Psoas muscle (tissue), 2 donors: ENCODE measurements around a stretch of chr15.

- PRO-cap, 2 experiments = no peak in any of the 2 experiments
These were observed 965.0 kb downstream of the MCTP2 start for GRCh38 chr15:95196159-95197025.

DNA sequence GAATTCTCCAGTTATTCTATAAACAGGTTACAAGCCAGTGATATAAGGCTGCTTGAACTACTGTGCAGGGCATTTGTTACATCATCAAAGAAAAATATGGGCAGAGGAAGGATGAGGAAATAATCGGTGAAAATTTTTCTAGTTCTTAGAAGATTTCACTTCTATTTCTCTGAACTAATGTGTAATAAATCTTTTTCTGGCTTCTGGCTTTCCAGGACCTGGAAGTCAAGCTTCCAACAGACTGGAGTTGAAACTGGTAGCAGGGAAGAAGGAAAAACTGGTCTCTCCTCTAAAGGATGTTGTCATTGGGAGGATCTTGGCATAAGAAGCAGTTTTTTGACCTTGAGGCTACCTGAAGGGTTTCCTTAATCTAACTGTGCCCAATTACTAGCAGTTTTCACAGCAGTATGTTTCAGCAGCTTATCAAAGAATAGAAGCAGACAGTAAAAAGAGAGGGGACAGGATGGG lies 1048.8 kb upstream of the NR2F2 start:
- PRO-cap, 2 experiments = no peak in any of the 2 experiments

DNA sequence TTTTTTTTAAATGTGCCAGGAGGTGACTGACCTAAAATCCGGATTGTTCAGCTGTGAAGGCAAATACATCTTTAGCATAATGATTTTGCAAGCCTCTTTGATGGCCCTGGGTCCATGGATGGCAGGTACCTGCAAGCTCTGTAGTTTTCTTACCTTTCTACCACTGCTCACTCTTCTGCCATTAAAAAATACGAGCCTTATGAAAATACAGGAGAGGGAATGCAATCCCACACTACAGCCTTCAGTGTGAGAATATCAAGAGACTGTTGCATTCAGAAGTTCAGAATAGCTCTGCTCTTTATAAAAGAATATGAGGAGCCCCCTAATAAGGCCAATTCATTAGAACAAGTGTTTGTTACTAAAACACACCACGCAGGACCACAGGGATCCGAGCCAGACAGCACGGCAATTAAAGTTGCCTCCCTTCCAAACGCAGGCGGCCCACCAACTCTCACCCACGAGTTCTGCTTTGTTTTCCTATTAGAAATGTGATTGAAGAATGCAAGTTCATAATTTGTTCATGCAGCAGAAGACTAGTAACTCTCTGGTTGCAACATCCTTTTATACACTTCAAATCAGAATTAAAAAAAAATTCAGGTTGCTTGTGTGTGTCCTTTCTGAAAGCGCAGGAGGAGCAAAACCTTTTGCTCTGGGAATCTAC lies 1044.3 kb upstream of the NR2F2 start:
- PRO-cap, 2 experiments = no peak in any of the 2 experiments

- PRO-cap, 2 experiments = no peak in any of the 2 experiments
These were observed 1037.1 kb upstream of the NR2F2 start for GRCh38 chr15:95293443-95293853.

DNA sequence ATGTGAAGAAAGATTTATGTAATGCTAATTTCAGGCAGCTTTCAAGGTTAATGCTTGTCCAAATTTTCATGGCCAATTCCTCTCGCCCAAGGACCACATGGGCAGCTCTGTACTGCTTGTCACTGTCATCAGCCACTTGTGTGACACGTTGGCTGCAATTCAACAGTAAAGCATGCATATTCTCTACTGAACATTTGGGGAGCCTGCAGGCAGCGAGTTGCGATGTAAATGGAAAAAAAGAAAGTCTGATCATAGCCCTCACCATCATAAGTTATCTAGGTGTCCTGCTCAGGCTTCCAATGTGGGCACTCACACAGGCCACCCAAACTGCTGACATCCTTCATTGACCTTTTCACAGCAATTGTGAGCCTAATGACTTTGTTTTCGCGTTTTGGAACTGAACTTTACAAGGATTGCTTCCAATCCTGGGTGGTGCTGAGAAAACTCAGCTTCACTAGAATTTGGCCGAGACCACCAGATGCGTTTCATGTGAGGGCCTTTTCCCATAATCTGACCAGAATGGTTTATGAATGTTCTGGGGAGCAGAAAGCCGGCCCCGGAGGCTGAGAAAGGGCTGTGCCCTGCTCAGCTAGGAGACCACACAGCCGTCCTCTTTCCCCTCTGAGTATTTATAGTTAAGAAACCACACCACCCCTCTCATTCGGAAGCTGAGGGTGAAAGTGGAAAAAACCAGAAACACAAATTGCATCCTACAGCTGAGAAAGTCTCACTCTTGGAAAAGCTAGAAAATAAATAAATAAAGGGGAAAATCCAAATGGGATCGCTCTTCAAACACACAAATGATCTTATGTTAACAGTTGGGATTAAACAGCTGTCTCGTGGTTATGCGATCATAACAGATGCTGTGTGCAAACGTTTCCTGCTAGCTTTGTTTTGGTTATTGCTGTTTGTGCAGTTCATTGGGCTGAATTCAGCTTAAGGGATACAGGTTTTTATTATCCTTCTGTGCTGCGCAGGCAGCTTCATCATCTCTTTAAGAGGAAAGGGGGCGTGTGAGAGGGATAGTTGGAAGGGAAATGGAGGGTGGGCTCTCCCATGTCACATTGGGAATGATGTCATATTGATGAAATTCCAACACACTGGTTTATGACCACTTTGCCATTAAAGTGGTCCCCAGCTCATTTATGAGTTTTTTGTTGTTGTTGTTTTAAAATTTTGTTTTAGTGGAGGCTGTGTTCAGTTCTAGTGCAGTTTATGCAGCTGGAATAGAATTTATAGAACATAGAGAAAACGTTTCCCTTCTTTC lies 1026.3 kb upstream of the NR2F2 start:
- PRO-cap, 2 experiments = peak in 1 of 2 experiments; most common minus-strand start position 996 of the sequence (in 1)

DNA sequence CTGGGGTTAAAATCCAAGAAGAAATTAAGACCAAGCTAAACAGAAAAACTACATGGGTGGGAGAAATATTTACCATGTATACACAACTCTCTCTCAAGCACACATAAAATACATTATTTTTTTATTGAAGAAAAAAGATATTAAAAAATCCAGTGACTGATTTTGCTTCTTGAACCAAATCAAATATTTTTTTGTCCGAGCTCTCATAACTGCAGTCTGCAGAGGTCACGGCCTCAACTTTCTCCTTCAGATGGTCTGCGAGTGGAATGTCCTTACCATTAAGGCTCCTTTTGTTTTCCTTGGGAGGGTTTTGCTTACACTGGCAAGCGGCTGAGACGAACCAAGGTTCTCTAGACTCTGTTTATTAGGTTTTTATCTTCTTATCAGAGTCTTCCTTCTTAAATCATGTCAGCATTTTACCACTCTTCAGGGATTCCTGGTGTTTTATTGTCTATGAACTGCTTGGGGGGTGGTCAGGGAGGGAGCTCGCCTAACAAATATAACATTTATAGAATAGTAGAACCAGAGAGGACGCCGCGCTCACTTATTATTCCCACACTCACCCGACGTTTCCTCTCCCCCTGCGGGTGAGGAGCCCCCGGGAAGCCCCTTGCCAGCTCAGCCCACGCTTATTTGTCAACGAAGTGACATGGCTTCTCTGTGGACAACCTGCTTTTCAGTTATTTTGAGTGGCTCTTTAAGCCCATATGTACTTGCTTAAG lies 773.6 kb upstream of the NR2F2 start:
- PRO-cap, 2 experiments = no peak in any of the 2 experiments

- PRO-cap, 2 experiments = no peak in any of the 2 experiments
These were observed 121.2 kb upstream of the NR2F2 start for GRCh38 chr15:96209133-96209964.

DNA sequence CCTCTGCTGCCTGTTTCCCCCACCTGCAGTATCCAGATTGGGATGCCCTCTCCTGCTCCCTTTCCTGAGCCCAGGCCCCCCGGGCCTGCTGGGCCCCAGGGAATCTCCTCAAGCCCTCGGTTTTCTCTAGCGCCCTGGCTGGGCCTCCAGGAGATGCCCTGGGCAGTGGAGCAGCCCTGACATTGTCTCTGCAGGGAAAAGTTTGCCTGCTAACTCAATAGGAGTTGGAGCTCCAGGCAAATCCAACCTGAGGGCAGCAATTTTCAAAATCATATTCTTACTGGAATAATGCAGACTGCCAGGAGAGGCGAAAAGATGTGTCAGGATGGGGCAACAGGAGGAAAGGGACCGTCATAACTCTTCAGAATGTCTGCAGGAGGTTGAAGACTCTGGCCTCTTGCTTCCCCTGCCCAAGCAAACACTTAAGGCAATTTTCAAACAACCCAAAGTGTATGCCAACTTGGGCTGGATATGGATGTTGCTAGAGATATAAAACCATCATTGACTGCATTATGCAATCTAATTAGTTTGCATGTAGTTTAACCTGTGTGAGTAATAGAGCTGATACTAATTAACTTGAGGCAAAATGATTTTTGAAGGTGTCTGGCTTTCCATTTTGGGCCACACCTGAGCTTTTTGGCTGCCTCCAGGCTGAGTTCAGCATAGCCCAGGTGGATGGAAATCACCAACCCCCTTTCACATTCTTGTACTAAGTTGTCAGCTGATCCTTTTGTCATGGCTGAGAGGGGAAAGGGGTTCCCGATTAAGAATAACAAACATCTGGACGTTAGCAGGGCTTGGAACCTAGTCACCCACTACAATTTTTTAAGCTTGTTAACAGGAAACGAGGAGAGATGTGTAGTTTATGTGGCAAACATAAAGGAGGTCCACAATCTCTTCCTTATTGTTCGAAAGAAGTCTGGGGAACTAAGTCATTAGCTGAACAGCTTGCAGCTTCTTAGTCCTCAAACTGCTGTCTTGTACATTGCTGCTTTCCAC lies 4.6 kb downstream of the NR2F2 start:
- PRO-cap, 2 experiments = no peak in any of the 2 experiments

DNA sequence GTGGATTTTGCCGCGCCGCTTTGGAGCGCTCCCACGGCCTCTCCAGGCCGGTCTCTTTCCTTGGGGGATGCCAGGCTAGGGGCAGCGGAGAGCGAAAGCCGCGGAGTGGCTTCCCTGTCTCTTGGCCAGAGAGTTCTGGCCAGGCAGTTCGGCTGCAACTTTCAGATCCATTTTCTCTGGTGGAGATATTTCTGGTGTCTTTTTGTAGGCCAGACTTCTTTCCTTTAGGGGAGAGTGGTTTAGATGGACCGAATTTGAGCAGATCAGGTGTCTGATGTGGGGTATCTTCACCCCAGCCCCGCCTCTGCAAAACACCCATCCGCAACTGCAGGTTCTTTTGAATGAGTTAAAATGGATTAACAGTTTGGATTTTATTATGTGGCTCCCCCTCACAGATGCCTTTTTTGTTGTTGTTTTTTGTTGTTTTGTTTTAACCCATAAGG lies 15.6 kb downstream of the NR2F2 start:
- PRO-cap, 2 experiments = no peak in any of the 2 experiments

GRCh38 chr15:96362890-96363769 lies 32.6 kb downstream of the NR2F2 start:
- PRO-cap, 2 experiments = no peak in any of the 2 experiments

DNA sequence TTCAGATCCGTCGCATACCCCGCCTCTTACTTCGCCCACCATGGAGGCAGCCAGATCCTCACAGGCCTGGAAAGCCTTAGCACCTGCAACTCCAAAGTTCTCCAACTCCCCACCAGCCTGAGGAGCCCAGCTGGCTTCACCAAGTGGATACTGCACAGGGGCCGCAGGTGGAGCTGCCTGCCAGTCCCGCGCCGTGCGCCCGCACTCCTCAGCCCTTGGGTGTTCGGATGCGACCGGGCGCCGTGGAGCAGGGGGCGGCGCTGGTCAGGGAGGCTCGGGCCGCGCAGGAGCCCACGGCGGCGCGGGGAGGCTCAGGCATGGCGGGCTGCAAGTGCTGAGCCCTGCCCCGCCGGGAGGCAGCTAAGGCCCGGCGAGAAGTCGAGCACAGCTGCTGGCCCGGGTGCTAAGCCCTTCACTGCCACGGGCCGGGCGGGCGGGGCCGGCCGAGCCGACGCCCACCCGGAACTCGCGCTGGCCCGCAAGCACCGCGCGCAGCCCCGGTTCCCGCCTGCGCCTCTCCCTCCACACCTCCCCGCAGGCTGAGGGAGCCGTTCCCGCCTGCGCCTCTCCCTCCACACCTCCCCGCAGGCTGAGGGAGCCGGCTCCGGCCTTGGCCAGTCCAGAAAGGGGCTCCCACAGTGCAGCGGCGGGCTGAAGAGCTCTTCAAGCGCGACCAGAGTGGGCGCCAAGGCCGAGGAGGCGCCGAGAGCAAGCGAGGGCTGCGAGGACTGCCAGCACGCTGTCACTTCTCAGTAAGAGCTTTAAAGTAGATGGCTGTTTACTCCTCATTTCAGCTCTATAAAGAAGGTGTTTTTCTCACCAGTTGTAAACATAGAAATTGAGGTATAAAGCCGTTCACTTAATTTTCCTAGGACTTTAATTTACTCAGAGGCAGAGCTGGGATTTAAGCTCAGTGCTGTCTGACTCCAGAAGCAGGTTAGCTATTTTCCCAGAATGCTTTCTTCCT lies 653.8 kb downstream of the NR2F2 start:
- PRO-cap, 2 experiments = no peak in any of the 2 experiments

- PRO-cap, 2 experiments = no peak in any of the 2 experiments
These were observed 728.9 kb upstream of the ARRDC4 start for GRCh38 chr15:97231651-97232017.

DNA sequence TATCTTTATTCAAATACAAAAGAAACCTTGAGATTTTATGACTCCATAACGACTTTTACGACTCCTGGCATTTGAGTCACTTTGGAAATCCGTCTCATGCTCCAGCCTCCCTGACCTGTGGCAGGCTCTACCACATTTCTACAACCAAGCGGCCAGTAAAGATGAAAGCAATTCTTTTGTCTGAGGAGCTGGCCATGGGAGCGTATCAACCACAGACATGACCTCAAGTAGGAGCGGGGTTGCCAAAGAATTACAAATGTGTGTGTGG lies 40.0 kb downstream of the ARRDC4 start:
- PRO-cap, 2 experiments = no peak in any of the 2 experiments

GRCh38 chr15:98651565-98652532 lies 3.5 kb downstream of the IGF1R start:
- PRO-cap, 2 experiments = no peak in any of the 2 experiments

GRCh38 chr15:98660237-98660764 lies 12.0 kb downstream of the IGF1R start:
- PRO-cap, 2 experiments = no peak in any of the 2 experiments

- PRO-cap, 2 experiments = no peak in any of the 2 experiments
These were observed 12.4 kb downstream of the IGF1R start for GRCh38 chr15:98660765-98661140.

DNA sequence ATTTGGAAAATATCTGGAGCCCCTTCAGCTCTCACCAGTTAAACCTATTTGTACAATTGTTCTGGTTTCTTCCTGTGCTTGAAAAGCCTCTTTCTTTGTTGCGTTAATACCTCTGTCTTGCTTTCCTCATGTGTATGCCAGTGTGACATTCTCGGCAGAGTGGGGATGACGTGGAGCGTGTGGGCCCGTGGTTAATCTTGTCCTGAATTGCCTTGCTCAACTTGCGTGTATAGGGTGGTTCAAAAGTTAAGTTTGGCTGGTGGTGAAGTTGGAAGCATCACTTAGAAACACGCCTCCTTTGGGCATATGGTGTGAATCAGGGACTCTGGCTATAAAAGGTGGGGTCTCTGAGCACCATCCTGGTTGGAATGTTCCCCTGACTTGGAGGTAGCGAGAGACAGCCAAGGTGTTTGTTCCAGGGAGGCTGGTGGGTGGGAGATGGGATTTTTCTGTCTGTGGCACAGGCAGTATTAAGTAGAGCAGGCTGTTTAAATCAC lies 67.1 kb downstream of the IGF1R start:
- PRO-cap, 2 experiments = no peak in any of the 2 experiments

DNA sequence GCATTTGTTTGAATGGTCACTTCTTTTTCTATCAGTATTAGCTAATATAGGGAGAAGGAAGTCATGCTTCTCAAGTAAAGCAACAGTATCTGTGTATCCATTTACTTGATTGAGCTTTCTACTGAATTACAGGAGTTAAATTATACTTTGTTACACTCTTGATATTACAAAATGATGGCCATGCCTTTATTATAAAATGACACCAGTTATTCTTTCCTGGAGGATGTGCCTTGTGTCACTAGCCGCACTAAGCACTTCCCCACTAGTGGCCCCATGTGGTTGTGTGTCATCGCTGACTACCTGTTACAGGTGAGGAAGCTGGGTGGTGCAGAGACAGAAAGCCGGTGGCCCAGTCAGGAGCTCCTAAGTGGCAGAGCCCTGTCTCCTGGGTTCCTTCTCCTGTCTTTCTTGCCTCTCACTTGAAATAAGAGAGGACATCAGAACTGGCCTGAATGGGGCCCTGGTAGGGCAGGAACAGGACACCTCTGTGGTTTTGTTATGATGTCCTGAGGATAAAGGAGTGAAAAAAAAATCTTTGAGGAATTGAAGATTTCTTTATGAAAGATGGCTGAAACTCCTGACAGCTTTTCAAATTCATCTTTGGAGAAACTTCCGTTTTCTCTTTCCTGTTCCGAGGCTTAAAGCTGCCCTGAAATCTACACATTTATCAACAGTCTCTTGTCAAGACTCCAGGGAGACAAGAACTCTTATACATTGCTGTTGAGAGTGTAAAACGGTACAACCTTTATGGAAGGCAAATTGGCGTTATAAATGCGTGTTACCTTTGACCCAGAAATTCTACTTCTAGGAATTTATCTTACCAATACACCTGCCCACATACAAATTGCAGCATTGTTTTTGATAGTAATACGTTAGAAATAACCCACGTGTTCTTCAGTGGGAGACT lies 97.0 kb downstream of the IGF1R start:
- PRO-cap, 2 experiments = no peak in any of the 2 experiments

DNA sequence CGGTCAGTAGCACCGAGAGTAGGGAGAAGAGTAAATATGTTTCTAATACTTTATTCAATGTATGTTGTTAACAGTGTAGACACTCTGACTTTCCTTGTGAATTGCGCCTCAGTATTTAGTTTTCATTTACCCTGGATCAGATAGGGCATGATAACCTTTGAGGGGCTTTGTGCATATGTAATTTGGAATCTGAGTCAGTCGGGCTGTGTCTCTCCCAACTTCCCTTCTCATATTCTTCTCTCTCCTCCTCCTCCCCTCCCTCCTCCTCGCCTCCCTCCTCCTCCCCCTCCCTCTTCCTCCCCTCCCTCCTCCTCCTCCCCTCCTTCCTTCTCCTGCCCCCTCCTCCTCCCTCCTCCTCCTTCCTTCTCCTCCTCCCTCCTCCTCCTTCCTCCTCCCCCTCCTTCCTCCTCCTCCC lies 162.5 kb downstream of the PGPEP1L start:
- PRO-cap, 2 experiments = no peak in any of the 2 experiments

DNA sequence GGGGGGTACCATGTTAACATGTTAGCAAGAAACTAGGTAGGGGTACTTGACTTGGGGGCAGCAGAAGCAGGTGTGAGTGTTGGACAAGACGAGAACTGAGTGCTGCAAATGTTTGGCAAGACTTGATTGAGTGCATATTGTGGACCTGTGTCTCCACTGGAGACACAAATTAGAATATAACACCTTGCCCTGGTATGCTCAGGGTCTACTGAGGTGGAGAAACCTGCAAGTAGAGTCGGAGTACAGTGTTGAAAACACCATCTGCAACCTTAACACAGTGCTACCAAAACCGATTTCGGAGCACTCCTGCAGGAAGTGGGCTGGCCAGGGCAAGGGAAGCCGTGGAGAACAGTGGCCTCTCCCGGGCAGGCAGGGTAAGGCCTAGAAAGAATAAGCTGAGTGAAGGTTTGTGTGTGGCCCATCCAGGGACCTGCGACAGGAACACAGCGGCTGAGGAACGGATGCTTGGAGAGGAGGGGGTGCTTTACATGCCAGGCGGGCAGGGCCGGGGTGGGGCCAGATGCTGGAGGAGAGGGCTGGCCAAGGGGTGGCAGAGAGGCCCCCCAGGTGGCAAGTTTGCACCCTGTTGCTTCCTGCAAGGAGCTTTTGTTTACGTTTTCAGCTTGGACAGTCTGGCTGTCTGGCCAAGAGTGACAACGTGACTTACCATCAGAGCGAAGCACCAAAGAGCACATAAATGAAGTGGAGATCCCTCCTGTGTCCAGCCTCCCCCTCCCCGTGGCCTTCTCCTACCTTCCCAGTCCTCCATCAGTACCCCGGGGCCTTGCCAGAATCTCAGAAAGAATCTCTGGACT lies 156.6 kb downstream of the PGPEP1L start:
- PRO-cap, 2 experiments = no peak in any of the 2 experiments